SK-N-MC (cell line): ENCODE results near the gene SP5.

DNA sequence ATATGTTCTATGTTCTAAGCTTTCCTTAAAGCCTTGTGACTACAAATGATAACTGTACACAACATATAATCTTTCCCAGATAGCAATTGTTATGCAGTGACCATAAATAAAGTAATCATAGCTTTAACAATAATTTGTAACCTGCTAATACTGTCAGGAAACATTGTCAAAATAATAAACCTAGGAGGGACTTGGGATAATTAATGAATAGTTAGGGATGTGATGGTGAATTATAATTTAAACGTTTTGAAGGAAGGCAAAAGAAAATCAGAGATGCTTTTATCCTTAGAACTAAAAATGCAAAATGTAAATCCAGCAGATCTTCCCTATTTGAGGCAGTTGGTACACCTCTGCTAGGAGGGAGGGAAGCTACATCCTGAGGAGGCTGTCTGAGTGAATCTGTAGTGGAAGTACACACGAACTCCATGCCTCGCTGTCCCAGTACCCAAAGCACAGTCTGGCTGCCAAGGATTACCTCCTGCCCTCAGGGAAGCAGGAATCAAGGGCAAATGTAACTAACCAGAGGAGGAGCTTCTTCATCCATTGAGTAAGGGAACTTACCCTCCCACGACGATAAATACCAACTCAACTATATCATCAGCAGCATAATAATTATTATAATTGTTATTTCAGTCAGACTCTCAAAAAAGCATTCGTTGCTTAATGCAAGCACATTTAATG, 1.9 kb downstream of the DHRS9 start:
- RRBS = no CpG with 5 or more reads among the region's 6 CpGs

DNA sequence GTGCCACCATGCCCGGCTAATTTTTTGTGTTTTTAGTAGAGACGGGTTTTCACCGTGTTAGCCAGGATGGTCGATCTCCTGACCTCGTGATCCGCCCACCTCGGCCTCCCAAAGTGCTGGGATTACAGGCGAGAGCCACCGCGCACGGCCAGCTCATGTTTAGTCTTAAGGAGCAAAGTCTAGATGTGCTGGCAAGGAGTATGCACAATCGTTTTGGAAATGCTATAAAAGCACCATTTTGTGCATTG, 1.2 kb downstream of the PPIG start:
- RRBS = no CpG with 5 or more reads among the region's 12 CpGs

- RRBS = no CpG with 5 or more reads among the region's 1 CpG
Observed at GRCh38 chr2:169683584-169684127, 10.5 kb downstream of the CFAP210 start.

DNA sequence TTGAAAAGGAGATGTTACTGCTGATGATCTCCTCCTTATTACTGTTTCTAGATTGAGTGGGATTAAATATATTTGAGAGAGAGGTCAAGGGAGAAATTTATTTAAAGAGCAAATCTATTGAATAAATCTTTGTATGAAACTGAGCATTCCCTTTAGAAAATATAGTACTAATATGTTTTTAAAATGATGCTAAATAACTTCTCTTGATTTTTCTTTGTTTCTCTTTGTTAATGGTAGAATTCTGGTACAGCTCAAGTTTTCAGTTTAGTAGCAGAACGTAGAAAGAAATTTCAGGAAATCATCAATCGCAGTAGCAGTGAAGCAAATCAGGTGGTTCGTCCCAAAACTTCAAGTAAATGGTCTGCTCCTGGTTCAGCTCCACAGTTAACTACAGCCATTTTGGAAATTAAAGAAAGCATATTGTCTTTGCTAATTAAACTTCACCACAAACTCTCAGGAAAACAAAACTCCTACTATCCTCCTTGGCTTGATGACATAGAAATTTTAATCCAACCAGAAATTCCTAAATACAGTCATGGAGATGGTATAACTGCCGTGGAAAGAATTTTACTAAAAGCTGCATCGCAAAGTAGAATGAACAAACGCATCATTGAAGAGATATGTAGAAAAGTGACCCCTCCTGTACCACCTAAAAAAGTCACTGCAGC, 122.2 kb downstream of the UBR3 start:
- RRBS = no CpG with 5 or more reads among the region's 6 CpGs

- RRBS = no CpG with 5 or more reads among the region's 4 CpGs
Observed at GRCh38 chr2:170500822-170501196, 214.3 kb upstream of the SP5 start.

GRCh38 chr2:170715086-170715708, at the start of gene SP5:
Gene SP5 (plus strand): TSS chr2:170715337.
- RRBS = 4% methylated on average over 8 of the region's 46 CpGs

- RRBS = 2% methylated on average over 14 of the region's 22 CpGs
Observed at GRCh38 chr2:170973272-170973606, 44.2 kb downstream of the GORASP2 start.

DNA sequence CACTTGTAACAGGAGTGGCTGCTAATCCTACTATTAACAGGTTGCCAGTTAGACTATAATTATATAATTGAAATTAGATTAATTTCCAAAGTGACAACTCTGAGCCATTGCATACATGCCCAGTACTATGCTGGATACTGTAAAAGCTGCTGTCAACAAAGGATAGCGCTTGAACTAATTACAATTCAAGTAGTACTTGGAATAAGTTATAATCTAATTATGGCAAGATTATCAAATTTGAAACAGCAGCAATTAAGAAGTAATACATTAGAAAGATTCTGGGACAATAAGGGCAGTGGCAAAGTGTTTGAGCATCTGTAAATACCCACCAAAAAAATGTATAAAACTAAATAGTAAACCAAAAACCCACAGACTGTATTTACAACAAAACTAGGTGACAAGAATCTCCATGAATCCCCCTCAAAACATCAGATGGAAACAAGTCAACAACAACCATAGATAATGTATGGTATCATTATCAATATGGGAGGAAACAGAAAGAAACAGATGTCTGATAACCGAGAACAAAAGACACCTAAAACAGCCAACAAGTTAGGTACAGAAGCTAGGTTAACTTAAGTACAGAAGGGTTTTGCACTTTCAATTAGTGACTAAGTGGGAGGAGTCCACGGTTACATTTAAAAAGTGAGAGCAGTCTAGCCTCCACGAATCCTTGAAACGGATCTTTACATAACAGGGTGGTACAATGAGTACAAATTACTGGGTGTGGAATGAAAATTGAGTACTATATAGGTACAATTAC, 76.9 kb downstream of the TLK1 start:
- RRBS = no CpG with 5 or more reads among the region's 5 CpGs

DNA sequence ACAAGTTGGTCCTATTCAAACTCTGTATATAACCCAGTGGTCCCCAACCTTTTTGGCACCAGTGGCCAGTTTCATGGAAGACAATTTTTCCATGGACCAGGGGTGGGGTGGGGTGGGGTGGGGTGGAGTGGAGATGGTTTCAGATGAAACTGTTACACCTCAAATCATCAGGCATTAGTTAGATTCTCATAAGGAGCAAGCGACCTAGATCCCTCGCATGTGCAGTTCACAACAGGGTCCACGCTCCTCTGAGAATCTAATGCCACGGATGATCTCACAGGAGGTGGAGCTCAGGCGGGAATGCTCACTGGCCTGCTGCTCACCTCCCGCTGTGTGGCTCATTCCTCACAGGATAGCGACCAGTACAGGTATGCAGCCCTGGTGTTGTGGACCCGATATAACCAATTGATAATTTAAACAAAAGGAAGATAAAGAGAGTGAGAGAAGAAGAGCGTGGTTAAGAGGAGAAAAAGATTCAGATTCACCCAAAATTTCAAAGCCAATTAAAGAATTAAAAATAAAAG, 20.9 kb downstream of the TLK1 start:
- RRBS = no CpG with 5 or more reads among the region's 9 CpGs

GRCh38 chr2:171321066-171321717, 112.6 kb downstream of the METTL8 start:
- RRBS = no CpG with 5 or more reads among the region's 2 CpGs

DNA sequence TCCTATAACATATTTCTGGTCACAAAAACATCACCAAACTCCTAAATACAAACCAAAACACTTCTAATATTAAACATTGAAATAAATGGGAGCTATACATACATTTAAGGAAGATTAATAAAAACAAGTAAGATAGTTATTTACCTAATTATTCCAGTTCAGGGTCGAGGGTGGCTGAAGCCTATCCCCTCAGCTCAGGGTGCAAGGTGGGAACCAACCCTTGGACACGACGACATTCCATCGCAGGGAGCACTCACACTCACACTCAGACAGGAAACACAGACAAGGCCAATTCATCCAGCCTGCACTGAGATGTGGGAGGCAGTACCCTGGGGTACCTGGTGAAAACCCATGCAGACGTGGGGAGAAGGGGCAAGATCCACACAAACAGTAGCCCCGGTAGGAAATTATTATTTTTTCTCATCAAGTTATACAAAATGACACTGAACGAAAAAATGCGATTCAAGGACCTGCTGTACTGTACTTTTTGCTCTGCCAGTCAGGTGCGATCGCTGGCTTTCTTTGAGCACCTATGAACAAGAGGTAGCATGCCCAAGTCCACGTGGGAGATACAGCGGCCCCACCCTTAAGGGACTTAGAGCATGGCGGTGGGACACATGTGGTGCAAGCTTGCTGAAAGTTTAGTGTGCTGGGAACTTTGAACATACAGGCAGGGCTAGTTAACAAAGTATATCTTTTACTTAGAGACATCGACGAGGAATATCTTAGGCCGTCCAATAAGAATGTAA, 734 bp downstream of the METTL8 start:
- RRBS = no CpG with 5 or more reads among the region's 16 CpGs

GRCh38 chr2:171517633-171517840, 4.7 kb upstream of the CYBRD1 start:
- RRBS = no CpG with 5 or more reads among the region's 6 CpGs

DNA sequence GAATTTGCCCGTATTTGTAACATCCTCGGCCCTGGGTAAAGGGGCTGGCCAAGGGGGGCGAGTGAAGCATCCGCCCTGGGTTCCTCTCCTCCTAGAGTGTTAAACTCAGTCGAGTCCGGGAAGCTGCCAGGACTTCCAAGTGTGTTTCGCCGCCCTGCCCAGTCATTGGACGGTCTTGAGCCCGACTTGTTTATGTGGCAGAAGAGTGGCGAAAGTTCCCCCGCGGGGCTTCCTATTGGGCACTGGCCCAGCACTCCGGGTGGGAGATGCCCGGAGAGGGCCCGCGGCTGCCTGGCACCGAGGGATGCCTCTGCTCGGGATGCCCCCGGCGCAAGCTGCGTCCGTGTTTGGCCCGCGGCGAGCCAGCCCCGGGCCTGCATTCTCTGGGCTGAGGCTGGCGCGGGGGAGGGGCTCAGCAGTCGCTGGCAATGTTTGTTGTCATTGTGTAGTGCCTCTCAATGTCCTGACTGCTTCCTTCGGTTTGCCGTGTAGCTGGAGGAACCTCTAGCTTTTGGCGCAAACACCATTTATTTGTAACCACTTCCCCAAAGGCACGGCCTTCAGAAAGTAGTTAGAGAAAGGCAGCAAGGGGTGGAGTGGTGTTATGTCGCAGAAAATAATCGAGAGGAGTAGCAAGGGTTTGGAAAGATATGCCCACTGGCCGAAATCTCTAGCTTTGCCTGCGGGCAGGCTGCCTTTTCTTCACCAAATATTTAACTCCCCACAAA, 1.2 kb downstream of the CYBRD1 start:
- RRBS = 3% methylated on average over 13 of the region's 38 CpGs

GRCh38 chr2:172083124-172083627, 2.1 kb upstream of the DLX1 start:
- RRBS = 95% methylated on average over 16 of the region's 36 CpGs

- RRBS = no CpG with 5 or more reads among the region's 16 CpGs
Observed at GRCh38 chr2:172095931-172096275, 6.8 kb downstream of the DLX2 start.

- RRBS = 39% methylated on average over 18 of the region's 47 CpGs
Observed at GRCh38 chr2:172099000-172099712, 3.5 kb downstream of the DLX2 start.

- RRBS = 14% methylated on average over 34 of the region's 48 CpGs
Observed at GRCh38 chr2:172172352-172172921, 69.7 kb upstream of the DLX2 start.

DNA sequence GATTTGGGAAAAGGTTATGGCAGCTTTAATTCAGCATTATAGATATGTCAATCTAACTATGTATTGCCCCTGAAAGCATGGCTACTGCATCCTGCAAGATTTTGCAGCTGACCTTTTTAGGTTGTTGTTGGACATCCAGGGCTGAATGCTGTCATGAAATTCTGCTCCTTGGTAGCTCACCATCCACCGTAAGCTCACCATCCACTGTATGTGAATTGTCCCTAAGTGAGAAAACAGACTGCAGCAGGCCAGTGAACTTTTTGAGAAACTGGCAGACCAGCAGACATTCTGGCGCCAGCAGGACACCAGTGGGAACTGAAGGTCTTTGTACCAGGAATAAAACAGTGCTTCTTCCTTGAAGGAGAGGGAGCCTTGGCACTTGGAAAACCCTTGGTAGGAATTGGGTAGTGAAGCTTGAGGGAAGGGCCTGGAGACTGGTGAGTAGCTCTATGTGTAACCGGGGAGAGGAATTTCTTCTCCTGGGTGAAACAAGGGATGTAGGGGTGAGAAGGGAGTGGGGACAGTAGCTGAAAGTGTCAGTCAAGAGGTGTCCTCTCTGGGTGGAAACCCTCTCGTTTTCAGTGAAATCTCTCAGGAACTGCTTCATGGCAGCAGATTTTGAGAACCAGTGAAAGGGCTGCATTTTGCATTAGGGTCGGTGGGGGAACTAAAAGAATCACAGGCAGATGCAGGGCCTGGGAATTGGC, 131.3 kb upstream of the DLX2 start:
- RRBS = no CpG with 5 or more reads among the region's 5 CpGs

DNA sequence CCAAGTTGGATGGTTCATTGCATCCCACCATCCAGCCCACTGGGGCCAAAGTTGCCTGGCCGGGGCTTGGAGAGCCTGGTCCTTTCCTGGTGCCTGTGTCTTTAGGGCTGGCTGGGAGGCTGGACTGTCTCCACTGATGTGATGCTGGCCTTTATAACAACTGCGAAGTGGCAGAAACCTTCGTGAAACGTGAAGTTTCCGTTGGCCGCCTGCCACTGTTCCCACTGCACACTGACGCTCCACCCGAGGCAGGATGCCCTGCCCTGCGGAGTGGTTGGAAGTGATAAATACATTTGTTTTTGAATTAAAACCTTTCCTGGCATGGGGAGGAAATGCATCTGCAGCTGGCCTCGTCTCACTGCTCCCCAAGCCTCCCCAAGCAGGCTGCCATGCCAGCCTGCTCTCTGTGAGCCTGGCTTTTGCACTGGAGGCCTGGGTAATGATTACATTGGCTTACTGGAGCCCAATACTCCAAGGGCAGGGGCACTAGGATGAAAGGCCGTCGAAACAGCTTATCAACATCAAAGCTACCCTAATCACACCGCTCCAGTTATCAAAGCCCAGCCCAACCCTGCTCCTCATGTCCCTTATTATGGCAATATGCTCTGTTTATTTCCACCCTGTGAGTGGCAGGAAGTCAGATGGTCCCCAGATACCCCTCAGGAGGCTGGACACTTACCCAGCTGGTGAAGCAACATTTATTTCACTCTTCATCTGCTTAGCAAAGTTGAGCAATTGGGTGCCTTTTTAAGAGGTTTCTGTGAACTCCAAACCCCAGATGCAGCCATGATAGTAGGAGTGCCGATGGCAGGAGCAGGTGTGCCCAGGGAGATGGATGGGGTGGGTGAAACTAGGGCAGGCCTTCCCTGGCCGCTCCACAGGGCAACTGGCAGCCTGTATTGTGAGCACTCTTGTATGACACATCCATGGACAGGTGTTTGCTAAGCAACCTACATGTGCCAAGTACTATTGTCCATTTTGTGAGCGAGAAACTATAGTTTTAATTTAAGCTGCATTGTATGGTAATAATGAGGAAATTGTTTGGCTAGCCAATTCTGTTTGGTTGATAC, 97.4 kb upstream of the ITGA6 start:
- RRBS = no CpG with 5 or more reads among the region's 16 CpGs

- RRBS = no CpG with 5 or more reads among the region's 3 CpGs
Observed at GRCh38 chr2:172374328-172374614, 53.1 kb upstream of the ITGA6 start.